Fibroblast of villous mesenchyme (primary cell): ENCODE measurements around the gene STARD10.

- CAGE, long polyA plus RNA: no peak
Measured at GRCh38 chr11:72223995-72224433, 553 bp upstream of the INPPL1 start.

GRCh38 chr11:72238346-72239378 lies 5.3 kb downstream of the PHOX2A start:
- CAGE, long polyA plus RNA: no peak

DNA sequence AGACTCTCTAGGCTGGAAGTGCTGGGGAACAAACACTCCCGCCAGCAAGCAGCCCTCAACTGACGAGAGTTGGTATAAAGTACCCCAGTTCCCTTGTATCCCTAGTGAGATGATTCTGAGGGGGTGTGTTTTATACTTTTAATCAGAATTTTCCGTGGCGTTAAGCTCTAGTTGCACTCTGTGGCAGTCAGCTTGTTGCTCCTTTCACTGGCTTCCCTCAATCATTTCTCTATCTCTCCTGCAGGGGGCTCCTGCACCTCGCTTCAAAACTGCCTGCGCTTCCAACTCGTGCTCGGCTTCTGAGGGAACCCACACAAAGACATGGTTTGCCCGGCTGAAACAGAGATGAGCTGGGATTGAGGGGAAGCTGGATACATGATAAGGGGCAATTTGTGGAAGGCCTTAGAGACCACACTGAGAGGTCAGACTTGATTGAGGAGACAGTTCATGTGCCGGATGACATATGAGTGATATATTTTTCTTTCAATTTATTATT lies 36.9 kb upstream of the CLPB start:
- CAGE, long polyA plus RNA: no peak

DNA sequence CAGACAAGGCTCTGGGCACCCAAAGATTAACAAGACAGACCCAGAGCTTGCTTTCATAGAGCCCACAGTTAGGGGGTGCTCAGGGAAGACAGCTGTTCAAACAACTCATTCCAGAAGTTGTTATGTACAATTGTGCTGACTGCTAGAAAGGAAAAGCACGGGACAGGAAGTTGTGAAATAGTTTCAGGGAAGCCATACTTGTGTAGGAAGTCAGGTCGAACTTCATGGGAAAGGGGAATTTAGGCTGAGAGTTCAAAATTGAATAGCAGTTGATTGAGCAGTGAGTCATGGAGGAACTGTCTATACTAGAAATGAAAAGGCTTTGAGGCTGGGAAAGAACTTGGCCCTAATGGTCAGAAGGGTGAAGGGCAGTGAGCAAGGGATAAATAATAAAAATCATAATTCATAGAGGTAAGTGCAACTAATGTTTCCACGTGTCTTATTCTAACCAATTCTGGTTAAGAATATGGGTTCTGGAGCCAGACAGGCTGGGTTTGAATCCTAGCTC lies 49.5 kb upstream of the CLPB start:
- CAGE, long polyA plus RNA: no peak

DNA sequence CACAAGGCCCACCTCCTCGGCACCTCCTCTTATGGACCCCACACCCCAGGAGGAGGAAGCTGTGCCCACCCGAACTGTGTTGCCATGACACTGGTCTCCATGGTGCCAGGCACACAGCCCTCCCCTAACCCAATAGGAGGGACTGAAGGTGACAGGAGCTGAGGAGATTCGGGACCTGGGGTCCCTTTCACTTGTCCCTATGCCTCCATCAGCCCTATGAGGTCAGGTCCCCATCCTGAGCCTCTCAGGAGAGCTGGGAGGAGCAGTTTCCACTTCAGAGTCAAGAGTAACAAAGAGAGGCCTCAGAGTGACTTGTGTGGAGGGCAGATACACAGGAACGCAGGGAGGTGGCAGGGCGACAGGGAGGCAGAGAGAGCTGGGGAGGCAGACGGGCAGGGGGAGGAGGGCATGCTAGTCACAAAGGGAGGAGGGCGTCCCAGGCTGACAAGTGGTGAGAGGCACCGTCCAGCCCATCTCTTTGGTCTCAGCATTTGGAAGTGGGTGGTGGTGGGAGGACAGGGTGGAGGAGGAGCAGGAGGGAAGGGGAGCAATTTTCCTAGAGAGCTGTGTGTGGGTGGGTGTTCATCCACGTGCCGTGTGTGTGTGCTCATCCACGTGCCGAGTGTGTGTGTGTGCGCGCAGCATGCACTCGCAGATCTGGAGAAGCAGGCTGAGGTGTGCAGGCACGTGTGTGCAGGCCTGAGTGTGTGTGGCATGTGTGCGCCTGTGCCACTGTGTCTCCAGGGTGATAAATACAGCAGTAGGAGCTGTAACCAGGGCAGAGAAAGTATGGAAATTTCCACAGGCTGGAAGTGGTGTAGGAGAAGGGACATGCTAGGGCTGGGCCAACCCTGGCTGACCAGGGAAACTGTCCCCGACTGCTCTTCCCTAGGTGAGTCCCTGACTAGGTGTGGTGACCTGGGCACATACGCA lies 7.0 kb upstream of the PDE2A start:
- CAGE, long polyA plus RNA: no peak

DNA sequence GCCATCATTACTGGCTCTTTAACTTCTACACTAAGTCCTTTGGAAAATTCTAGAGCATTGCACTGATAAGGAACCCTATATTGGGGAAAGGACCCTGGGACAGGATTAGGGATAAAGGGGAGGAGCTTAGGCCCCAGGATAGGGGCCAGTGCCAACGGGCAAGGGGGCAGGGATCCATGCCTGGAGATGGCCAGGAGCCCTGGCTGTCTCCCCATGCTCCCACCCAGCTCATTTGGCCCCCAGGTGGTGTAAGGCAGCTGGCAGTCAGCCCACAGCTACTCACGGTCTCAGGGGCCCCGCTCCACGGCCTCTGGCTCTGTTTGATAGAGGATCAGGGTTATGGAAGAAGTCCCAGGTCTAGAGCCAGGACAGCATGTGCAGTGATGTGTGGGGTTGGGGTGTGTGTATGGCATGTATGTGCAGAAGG lies 18.3 kb upstream of the PDE2A start:
- CAGE, long polyA plus RNA: no peak

DNA sequence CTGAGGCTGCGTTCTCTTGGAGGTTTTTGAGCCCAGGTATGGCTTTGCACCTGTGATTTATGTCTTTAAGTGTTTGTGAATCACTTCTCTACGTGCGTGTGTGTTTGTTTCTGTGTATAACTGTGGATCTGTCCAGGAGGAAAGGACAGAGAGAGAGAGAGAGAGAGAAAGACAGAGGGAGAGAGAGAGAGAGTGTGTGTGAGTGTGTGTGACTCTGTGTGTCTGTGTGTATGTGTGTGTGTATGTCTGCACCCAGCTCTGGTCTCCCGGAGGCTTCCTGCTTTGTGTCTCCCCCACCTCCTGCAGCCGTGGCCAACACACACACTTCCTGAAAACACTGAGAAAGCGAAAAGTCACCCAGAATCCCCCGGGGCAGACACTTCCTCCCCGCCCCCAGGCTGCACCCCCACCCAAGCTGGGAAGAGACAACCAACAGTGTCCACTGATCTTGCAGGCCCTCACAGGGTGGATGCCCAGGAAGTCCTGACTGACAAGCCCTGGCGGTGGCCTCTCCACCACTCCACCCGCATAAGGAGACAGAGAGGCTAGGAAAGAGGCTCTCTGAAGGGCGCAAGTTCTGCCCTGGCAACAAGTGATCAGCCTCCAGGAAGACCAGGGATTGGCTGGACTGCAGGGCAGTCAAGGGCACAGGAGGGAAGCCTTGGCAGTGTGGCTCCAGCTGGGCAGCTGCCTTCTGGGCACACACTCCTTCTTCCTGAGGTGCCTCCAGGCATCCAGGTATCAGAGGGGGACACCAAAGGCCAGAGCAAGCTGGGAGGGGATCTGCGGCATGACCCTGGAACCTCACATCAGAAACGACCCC lies 30.0 kb downstream of the ARAP1 start:
- CAGE, long polyA plus RNA: start-site peak on the minus strand centred at position 307 of the sequence, 82 bp wide, 138 and 205 reads in 2 replicates

GRCh38 chr11:72754314-72755450 lies 2.5 kb upstream of the ARAP1 start:
- CAGE, long polyA plus RNA: no peak

GRCh38 chr11:72793206-72794564 lies at the start of gene STARD10:
TSS of gene STARD10 (minus strand) at chr11:72794047.
- CAGE, long polyA plus RNA: start-site peak on the minus strand at chr11:72793287-72793681, 28 and 32 reads in 2 replicates

DNA sequence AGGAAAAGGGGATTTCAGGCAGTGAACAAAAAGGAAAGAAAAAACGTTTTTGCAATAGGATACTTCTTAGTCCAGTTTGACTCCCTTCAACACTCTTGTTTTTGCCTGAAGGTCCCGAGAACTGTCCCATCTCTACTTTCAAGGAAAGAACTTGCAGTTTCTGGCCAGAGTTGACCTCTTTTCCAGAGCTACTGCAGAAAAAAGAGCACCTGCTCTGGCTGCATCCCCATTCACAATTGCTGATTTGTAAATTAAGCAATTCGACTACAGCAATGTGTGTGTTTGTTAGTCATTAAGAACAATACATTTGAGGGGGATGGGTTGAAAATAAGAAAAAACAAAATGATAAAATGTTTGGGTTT lies 160.0 kb downstream of the FCHSD2 start:
- CAGE, long polyA plus RNA: no peak

DNA sequence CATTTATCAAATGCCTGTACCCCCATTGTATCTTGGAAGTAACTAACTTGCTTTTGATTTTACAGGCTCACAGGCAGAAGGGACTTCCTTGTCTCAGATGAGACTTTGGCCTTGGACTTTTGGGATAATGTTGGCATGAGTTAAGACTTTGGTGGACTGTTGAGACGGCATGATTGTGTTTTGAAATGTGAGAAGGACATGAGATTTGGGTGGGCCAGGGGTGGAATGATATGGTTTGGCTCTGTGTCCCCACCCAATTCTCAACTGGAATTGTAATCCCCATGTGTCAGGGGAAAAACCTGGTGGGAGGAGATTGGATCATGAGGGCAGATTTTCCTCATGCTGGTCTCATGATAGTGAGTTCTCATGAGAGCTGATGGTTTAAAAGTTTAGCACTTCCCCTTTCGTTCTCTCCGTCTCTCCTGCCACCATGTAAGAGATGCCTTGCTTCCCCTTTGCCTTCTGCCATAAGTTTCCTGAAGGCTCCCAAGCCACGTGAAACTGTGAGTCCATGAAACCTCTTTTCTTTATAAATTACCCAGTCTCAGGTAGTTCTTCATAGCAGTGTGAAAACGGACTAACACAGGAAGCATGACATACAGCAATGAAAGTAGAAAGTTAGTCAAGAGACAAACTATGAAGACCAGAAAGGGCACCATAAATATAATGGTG lies 113.5 kb downstream of the FCHSD2 start:
- CAGE, long polyA plus RNA: no peak

- CAGE, long polyA plus RNA: no peak
Measured at GRCh38 chr11:73136839-73137222, 5.3 kb downstream of the FCHSD2 start.

DNA sequence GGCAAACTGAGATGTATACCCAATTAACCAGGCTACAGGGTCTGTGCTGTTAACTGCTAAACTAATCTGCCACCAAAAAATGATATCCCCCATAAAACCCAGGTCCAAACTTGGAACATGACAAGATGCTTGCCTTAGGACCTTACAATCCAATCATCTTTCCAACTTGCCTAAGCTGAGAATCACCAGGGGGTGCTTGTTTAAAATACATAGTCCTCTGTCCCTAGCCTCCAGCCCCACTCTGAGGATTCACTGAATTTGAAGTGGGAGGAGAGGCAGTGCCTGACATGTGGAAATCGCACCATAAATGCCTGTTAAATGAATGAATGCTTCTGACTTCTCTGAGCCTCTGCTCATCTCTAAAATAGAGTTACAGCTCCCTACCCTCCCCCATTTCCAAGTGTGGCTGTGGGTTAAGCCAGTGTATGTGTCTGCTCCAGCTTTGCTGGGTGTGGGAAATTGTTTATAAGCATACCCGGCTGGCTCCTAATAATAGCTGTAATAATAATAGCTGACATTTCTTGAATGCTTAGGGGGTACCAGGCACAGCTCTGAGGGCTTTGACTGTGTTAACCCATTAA lies 6.8 kb upstream of the FCHSD2 start:
- CAGE, long polyA plus RNA: no peak

- CAGE, long polyA plus RNA: no peak
Measured at GRCh38 chr11:73158210-73158950, 16.3 kb upstream of the FCHSD2 start.

DNA sequence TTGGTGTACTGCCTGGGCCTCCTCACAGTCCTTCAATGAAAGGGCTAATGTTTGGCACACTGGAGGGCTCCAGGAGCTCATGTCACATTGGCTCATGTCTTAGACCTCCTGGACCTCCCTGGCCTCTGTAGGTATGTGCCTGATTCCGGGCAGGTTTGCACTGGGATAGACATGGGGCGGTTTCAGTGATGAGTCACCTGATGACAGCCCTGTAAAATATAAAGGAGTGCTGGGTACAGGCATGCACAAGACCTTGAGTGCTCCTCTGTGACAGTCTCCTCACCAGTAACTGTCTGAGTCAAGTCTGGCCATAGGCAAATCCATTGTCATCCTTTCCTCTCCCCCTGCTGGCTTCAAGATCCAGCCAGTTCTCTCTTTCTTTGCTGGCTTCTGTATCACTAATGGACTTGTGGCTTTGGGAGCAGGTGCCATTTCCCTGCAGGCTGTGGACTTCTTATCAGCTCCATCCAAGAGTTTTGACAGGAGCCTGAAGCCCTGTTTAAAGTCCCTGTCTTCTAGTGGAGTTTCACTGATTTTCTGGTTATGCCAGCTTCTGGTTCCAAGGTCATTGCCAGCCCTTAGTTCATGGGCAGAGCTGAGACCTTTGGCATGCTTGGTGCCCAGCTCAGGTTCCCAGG lies 22.7 kb upstream of the P2RY2 start:
- CAGE, long polyA plus RNA: no peak

- CAGE, long polyA plus RNA: no peak
Measured at GRCh38 chr11:73201074-73202140, 16.7 kb upstream of the P2RY2 start.

GRCh38 chr11:73204510-73205129 lies 13.5 kb upstream of the P2RY2 start:
- CAGE, long polyA plus RNA: no peak

DNA sequence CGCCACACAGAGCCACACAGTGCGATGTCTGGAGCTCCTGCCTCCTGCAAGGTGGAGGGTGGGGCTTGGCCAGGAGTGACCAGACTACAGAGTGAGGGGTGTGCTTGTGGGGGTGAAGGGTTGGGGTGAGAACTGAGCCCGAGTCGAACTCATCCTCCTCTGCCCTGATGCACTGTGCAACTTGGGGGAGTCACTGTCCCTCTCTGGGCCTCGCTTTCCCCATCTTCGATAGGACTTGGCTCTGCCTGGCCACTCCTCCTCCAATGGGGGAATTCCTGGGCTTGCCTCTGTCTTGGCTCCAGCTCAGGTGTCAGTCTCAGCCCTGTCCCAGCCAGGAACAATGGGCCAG lies 21.8 kb downstream of the P2RY2 start:
- CAGE, long polyA plus RNA: no peak

GRCh38 chr11:73391967-73392878 lies 16.0 kb downstream of the RELT start:
- CAGE, long polyA plus RNA: no peak

DNA sequence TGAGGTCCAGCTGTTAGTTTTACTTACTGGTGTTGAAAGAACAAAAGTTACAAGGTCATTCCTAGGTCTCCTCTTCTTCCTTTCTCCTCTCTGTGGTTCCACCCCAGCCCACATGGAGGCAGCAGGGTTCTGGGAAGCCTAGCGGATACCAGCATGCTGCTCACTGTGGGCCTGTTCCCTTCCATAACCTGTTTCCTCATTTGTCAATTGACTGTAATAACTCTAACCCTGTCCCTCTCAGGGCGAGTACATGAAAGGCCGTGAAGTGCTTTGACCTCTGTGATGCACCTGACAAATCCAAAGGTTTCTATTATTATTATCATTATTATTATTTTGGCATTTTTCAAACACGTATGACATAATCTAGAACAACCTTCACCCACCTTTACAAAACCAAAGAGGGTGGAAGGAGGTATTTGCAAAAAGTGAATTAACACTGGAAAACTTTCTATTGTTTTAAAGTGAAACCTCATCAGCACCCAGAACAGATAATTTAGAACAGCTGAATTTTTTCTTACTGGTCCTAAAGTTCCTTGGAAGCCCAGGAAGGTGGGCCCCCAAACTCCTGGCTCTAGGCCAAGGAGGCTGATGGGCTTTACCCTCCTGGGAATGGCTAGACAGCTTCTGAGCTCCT lies 28.0 kb downstream of the RELT start:
- CAGE, long polyA plus RNA: no peak